RPMI7951 (cell line): ENCODE results near the genes SLC25A6, GYG2 and ARSL.

- RAMPAGE, long total RNA, result no peak
Measured at GRCh38 chrX:282915-283921, 2.0 kb downstream of the PLCXD1 start.

GRCh38 chrX:374568-375220, 12.0 kb downstream of the PPP2R3B start:
- RAMPAGE, long total RNA, result no peak

- RAMPAGE, long total RNA, result no peak
Measured at GRCh38 chrX:644813-645368, 14.3 kb downstream of the SHOX start.

DNA sequence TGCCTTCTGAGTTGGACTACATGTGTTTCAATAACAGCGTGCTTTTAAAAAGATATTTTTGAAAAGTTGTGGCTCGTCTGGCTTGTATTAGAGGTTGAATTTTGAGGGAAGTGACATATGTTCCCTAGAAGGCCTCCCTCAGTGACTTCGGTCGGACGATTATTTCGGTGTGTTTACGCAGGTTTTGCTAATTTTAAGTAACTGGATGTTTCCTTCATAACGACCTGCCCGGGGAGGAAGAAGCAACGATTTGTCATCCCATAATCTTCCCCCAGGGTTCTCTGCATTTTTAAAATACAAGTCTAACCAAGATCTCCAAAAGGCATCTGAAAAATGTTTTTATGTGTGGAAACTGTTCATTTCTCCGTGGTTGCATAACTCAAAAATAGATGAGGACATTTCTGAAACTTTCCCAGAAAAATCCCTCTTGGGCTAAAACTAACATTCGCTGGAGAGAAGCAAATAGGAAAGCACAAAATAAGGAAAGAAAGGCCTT, 195.4 kb downstream of the SHOX start:
- RAMPAGE, long total RNA, result no peak

GRCh38 chrX:1206210-1206703, 6.2 kb downstream of the CRLF2 start:
- RAMPAGE, long total RNA, result no peak

DNA sequence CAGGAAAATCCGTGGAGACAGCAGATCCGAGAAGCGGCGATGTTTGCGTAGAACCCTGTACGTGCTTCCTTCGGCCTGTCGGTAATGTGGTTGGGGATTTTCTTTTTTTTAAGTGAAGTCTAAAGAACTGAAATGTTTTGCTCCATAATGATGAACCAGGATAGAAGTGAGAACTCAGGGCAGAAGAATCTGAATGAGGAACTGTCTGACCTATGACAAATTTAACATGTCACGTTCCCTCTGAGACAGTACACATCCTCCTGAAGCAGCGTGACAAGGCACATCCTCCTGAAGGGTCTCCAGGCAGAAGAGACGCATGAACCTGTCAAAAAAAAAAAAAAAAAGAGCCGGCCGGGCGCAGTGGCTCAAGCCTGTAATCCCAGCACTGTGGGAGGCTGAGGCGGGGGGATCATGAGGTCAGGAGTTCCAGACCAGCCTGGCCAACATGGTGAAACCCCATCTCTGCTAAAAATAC, 6.2 kb downstream of the CSF2RA start:
- RAMPAGE, long total RNA, result no peak

DNA sequence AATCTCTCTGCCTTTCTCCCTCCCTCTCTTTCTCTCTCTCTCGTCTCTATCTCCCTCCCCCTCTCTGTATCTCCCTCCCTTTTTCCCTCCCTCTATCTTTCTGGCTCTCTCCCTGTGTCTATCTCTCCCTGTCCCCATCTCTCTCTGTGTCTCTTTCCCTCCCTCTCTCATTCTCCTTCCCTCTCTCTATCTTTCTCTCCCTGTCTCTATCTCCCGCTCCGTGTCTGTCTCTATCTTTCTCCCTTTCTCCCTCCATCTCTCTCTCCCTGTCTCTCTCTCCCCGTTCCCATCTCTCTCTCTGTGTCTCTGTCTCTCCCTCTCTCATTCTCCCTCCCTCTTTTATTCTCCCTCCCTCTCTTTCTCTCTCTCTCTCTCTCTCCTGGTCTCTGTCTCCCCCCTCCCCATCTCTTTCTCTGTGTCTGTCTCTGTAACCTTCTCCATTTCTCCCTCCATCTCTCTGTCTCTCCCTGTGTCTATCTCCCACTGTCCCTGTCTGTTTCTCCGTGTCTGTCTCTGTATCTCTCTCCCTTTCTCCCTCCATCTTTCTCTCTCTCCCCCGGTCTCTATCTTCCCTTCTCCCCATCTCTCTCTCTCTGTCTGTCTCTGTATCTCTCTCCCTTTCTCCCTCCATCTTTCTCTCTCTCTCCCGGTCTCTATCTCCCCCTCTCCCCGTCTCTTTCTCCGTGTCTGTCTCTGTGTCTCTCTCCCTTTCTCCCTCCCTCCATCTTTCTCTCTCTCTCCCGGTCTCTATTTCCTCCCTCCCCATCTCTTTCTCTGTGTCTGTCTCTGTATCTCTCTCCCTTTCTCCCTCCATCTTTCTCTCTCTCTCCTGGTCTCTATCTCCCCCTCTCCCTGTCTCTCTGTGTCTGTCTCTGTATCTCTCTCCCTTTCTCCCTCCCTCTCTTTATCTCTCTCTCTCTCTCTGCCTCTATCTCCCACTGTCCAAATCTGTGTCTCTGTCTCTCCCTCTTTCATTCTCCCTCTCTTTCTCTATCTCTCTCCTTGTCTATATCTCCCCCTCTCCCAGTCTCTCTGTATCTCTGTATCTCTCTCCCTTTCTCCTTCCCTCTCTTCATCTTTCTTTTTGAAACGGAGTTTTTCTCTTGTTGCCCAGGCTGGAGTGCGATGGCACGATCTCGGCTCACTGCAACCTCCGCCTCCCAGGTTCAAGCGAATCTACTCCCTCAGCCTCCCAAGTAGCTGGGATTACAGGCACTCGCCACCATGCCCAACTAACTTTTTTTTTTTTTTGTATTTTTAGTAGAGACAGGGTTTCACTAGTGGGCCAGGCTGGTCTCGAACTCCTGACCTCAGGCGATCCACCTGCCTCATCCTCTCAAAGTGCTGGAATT, 23.3 kb downstream of the IL3RA start:
- RAMPAGE, long total RNA, result no peak

GRCh38 chrX:1384798-1385926, 6.8 kb downstream of the SLC25A6 start:
- RAMPAGE, long total RNA, result no peak

- RAMPAGE, long total RNA, result no peak
Measured at GRCh38 chrX:1388154-1388595, 3.7 kb downstream of the SLC25A6 start.

DNA sequence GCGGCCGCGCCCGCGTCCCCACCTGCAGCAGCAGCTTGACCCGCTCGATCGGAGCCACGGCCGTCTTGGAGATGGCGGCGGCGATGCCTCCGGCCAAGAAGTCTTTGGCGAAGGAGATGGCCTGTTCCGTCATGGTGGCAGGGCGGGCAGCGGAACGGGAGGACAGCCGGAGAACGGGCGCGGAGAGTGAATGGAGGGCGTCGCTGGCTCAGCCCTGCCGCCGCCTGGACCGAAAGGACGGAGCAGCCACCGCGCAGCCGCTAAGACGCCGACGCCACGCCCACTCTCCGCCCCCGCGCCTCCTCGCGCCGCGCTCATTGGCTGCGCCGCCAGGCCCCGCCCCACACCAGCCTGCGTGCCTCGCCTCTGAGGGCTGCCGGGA, at the start of gene SLC25A6:
TSS of gene SLC25A6 (minus strand) at position 237 of the 382 bp plus-strand sequence.
- RAMPAGE, long total RNA, result start-site peak on the minus strand centred at position 232 of the sequence, 12 bp wide, 30 and 37 reads in 2 replicates

GRCh38 chrX:1402944-1403602, 11.2 kb upstream of the SLC25A6 start:
- RAMPAGE, long total RNA, result no peak

DNA sequence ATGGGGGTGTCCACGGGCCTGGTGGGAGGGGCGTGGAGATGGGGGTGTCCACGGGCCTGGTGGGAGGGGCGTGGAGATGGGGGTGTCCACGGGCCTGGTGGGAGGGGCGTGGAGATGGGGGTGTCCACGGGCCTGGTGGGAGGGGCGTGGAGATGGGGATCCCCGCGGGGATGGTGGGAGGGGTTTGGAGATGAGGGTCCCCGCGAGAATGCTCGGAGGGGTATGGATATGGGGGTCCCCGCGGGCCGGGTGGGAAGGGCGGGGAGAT, 1.1 kb upstream of the ASMTL start:
- RAMPAGE, long total RNA, result no peak

DNA sequence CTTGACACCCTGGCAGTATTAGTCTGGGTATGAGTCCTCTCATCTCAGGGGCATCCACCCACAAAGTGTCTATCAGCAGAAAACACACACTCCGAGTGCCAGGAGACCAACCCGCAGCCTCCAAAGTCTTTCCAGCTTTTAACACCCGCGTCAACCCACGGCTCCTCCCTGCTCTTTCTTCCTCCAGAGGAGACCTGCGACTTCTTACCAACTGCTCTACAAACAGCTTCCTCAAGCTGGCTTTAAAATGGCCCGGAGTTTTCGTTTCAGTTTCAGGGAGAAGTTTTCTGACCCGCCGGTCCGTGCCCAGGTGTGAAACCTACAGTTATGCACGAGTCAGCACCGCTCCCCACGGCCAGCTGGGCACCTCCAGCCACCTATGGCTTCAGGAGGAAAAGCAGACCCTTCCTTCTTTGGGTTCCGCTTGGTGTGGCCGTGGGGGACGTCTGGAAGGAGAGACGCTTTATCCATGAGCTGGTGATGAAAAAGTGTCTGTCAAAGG, 14.4 kb upstream of the ASMTL start:
- RAMPAGE, long total RNA, result no peak

DNA sequence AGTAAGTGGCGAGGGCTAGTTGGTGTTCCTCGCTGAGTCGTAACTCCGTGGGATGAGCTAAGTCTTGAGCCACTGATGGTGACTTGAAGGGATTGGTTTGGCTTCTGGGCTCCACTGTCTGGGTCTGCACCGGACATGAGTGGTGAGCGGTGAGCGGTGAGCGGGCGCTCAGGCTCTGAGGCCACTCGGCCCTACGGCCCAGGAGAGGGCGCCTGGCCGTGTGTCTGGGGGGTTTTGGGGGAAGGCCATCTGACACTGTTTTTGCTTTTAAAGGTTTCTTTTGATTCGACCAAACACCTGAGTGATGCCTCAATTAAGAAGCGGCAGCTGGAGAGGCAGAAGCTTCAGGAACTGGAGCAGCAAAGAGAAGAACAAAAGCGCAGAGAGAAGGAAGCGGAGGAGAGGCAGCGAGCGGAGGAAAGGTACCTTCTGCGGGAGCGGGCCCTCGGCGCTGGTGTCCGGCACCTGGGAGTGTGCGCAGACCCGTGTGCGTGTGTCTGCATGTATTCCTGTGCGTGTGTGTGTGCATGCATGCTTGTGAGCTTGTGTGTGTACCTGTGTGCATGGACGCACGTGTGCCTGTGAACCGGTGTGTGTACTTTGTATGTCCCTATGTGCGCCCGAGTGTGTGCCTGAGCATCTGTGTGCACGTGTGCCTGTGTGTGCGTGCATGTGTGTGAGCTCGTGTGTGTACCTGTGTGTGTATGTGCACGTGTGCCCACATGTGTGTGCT, 3.9 kb downstream of the AKAP17A start:
- RAMPAGE, long total RNA, result no peak

DNA sequence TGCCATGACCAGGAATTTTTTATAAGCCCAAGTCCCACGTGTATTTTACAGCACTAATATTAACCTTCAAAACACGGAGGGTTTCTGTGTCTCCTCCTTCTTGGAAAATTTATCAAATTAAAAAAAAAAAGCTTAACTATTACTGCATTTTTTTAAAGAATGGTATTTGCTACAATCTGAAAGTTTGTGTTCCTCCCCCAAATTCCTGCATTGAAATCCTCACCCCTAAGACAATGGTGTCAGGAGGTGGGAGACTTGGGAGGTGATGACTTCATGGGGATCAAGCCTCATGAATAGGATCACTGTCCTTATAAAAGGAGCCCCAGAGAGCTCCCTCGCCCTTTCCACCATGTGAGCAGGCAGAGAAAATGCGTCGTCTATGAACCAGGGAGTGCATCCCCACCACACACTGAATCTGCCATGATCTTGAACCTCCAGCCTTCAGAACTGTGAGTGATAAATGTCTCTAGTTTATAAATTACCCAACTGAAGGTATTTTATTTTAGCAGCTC, 38.0 kb downstream of the DHRSX start:
- RAMPAGE, long total RNA, result no peak

DNA sequence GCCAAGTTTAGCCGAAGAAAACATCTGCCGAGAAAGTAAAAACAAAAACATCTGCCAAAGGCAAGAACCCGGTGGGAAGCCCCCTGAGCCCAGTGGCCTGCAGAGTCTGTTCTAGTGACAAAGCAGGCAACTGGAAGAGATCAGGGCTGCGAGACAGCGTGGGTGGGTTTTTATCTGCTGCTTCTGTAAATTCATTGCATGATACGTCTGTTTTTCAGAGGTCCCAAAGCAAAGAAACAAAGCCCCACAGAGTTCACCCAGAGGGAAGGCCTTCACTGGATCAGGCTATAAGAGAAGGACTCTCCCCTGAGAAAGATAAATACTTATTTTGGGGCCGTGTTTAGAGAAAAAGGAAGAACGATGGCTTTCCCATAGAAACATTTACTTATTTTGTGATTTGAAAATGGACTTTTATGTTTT, 26.4 kb upstream of the CD99 start:
- RAMPAGE, long total RNA, result no peak

GRCh38 chrX:2780357-2781591, 28.9 kb downstream of the XG start:
- RAMPAGE, long total RNA, result no peak

- RAMPAGE, long total RNA, result no peak
Measured at GRCh38 chrX:2828548-2829462, at the start of gene GYG2. TSS of gene GYG2 (plus strand) at chrX:2828930.

- RAMPAGE, long total RNA, result no peak
Measured at GRCh38 chrX:2963792-2964903, at the start of gene ARSL. TSS of gene ARSL (minus strand) at chrX:2964341.

- RAMPAGE, long total RNA, result no peak
Measured at GRCh38 chrX:3345159-3346330, 907 bp downstream of the MXRA5 start.